ENCODE measurements around a stretch of chr16.

- PRO-cap = unidirectional peak, minus-strand start at chr16:3157481
Measured at GRCh38 chr16:3157065-3158095, 22.6 kb downstream of the ZNF213 start.

DNA sequence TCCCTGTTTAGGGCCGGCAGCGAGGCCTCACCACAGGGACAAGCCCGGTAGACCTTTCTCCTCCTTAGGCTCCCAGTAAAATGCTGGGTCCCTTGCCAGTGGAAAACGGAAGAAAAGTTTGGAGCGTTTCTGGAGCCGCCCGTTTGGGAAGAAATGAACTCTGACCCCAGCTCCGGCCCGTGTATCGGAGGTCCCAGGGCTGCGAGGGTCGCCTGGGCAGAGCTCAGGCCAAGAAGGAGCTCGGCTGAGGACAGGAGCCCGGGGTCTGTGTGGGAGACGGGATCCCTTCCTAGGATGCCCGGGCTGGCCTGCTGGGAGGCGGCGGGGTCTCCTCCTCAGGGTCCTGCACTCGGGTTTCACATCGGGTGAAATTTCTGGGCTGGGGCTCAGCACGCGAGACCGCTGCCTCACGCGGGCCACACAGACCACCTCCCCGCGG, 23.3 kb downstream of the ZNF213 start:
- PRO-cap = no peak

- PRO-cap = no peak
Measured at GRCh38 chr16:3215334-3215685, 19.6 kb downstream of the ZNF200 start.

DNA sequence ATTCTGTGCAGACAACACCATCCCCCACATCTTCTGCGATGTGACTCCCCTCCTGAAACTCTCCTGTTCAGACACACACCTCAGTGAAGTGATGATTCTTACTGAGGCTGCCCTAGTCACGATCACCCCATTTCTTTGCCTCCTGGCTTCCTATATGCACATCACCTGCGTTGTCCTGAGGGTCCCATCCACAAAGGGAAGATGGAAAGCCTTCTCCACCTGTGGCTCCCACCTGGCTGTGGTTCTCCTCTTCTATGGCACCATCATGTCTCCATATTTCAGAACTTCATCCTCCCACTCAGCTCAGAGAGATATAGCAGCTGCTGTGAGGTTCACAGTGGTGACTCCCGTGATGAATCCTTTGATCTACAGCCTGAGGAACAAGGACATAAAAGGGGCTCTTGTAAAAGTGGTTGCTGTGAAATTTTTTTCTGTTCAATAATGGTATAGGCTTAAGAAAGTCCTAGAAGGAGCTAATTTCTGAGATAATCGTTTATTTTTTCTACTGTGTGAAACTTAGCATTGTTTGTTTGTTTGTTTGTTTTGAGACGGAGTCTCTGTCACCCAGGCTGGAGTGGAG, 18.8 kb downstream of the ZNF200 start:
- PRO-cap = no peak

DNA sequence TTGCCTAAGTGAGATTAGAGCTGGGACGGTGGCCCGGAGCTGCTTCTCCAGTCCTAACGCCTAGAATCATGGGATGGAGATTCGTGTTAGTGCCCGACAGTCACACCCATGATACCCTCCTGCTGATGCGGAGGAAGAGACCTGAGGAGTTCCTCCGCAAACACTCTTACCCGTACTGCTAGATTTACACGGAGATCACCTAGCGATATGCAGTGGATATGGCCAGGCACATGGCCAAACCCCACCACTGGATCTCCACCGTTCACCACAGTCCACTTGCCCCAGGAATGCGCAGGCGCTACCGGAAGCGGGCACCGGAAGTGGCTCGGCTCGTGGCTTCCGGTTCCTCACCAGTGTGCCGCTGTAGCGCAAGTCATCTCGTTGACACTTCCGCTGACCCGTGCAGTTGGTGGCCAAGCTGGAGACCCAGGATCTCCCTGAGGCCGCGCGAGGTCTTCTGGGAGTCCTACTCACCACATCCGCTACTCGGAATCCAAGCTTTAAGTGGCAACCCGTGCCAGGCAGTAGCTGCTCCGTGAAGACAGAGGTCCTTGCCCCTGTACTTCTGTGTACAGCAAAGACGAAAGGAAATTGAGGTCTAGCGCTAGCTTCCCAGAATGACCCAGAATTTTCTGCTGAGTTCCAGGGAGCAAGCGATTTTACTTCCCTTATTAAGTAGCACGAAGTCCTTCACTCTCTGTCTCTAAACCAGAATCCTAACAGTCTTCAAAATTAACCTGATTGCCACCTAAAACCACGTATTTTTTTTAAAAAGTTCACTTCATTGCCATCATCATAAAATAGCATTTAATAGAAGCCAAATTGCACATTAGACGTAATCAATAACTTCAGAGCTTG, 11.4 kb downstream of the ZNF597 start:
- PRO-cap = no peak

DNA sequence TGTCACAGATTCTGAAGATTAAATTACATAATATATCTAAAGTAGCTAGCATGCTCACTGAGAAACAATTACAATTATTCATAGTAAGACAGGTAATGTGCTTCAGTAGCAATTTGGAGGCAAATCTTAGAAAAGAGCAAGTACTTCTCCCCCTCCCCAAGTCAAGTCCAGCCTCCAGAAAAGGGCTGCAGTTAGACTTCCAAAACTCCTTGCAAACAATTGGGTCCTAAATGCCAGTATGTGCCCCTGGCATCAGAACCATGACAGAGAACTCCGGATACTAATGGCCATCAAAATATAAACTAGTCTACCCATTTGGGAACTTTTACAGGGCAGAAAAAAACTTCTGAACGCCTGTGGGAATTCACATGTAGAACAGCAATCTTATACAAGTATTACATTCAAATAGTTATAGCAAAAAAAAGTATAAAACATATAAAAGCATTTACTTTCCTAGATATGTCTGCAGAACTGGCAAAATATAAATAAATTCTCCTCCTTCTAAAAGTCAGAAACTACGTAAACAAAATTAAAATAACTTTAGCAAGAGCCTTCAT, 7.7 kb downstream of the ZNF597 start:
- PRO-cap = no peak

- PRO-cap = no peak
Measured at GRCh38 chr16:3459478-3460402, 16.3 kb downstream of the NAA60 start.

GRCh38 chr16:3541997-3542745, 35.0 kb downstream of the NLRC3 start:
- PRO-cap = no peak

DNA sequence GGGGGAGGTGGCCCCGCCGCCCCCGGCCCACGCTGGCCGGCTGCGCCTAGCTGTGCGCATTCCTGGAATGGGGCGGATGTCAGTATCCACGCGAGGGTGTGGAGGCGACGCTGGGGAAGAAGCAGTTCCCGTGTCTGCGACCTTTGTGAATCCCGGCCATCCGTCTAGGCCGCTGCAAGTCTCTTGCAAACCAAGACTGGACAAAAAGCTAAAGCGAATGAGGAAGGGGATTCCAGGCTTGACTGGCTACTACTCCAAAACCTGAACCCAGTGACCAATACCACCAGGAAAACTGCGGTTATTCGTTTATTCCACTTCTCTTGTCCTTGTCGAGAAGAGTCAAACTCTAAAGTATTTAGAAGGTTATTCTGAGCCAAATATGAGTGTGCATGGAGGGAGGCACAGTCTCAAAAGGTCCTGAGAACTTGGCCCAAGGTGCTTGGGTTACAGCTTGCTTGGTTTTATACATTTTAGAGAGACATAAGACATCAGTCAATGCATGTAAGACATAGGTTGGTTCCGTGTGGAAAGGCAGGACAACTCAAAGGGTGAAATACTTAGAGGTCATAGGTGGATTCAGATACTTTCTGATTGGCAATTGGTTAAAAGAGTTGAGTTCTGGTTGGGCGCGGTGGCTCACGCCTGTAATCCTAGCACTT, 568 bp upstream of the TRAP1 start:
- PRO-cap = no peak

GRCh38 chr16:3874988-3875798, 5.3 kb downstream of the CREBBP start:
- PRO-cap = no peak

- PRO-cap = no peak
Measured at GRCh38 chr16:4090124-4091097, 25.8 kb downstream of the ADCY9 start.

- PRO-cap = unidirectional peak, plus-strand start at chr16:4209898
Measured at GRCh38 chr16:4209476-4210057, 32.3 kb downstream of the SRL start.

DNA sequence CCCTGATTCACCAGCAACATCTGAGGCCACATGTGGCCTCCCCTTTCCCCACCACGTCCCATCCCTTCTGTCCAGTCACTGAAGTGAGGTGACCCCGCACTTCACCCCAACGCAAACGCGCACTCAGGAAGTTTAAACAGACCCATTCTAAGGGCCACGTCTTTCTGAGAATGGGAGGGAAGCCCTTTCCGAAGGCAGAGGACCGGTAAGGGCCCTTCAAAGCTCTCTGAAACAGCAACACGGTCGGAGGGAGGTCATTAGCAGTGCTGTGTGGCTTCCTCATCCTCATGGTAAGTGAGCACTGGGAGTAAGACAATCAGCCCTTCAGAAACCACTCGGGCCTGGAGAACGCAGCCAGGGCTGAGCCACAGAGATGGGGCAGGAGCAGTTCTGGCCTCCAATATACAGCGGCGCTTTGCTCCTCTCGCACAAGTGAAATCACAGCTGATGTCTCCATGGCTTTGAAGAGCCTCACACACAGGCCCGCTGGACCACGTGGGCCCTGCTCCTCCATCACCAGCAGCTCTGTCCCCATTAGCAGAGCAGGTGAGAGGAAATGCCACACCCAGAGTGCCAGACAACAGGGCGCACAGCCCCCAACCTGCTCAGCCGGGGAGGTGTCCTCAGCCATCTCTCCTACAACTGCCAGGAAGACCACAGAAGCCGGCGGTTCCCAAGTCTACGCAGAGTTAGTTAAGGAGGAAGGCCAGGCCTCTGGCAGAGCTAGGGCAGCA, 23.6 kb downstream of the SRL start:
- PRO-cap = no peak

GRCh38 chr16:4262274-4262845, 10.5 kb downstream of the TFAP4 start:
- PRO-cap = no peak

DNA sequence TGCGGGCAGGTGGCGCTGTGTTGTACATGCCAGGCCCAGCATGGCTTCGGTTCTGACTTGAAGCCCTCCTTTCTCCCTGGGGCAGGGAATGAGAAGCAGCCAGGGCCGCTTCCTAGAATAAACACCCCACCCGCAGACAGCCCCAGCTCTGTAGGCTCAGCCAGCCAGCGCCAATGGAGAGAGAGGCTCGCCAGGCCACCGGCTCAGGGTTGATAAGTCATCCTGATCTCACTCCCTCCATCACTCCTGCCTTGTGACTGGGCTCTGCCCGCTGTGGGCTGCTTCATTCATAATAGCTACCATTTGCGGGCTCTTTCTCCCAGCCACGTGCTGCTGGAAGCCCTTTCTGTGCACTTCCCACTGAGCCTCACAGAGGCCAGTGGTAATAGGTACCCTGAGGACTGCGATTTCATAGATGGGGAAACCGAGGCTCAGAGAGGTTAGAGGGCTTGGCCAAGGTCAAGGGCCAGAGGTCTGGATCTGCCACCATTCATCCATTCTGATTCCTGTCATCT, 5.9 kb upstream of the GLIS2 start:
- PRO-cap = no peak

DNA sequence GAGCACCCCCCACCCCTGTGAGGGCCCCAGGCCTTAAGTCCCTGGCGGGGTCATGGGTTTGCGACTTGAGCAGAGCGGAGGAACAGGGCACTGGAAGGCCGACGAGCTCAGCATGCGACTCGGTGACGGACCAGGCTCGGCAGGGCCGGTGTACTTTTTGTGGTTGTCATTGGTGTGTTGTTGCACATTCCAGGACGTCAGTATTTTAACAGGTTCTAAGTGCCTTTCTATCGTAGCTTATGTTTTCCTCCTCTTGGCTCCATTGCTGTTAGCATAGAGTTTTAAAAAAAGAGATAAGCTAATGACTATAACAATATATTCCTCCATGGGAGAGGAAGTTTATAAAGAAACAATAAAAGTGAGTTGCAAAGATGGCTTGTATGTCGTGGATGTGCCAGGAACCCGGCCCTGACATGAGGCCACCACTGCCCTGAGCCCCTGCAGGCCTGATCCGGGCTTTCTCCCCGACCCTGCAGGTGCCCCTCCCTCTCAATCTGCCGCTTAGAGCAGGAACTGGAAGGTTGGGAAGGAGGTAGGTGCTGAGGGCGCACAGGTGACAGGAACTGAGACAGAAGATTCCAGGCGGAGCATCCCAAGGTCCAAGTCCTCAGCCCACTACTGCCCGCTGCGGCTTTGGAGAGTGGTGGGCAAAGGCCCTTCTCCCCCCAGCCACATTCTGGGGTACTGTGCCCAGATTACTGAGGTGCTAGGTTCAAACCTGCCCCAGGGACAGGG, 11.7 kb downstream of the PAM16 start:
- PRO-cap = no peak

DNA sequence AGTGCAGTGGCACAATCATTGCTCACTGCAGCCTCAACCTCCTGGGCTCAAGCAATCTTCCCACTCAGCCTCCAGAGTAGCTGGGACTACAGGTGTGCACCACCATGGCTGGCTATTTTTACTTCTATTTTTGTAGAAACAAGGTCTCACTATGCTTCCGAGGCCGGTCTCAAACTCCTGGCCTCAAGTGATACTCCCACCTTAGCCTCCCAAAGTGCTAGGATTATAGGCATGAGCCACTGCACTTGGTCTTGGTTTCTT, 5.1 kb upstream of the VASN start:
- PRO-cap = no peak

GRCh38 chr16:4369013-4369344, 2.7 kb upstream of the VASN start:
- PRO-cap = no peak

DNA sequence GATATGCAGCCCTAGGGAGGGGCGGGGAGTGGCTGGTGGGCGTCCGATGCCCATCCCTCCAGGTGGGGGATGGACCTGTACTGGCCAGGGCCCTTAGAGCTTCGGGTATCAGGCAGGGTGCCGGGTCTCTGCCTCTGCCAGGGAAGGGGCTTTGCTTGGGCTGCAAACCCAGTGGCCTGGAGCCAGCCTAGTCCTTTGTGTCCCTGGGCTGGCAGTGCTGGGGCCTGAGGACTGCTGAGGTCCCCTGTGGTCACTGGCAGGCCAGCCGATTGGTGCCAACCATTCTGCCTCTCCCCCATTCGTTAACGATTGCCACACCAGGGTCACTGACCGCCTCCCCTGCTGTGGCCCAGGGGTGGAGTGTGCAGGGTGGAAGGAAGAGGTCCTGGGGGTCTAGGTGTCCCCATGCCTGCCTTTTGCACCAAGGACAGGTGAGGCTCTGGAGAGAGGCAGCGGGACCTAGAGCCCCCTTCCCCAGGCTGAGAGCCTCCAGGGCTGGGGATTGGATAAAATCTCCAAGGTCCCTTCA, 881 bp downstream of the VASN start:
- PRO-cap = no peak

DNA sequence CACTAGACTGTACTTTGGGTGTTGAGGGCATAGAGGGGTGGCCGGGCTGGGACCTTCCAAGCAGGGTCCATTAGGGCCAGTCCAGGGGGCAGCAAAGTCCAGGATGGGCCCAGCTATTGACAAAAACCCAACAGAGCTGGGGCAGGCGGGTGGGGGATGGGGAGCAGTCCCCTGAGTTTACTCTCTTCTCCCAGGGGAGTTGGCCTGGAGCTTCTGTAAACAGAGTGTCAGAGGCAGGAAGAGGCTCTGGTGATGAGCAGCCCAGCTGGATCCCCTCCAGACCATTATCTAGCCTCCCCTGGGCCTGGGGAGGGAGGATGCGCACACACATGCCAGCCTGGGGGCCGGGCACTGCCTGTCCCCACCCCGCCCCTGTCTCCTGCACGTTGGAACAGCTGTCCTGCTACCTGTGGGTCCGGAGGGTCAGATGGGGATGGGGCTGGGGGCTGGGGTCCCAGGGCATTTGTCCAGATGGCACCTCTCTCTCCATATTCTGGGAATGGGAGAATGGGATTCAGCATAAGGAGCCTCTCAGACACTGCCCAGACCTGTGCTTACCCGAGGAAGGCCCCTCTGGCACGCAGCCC, 1.4 kb downstream of the VASN start:
- PRO-cap = no peak

All from duodenum (tissue), 1 donor.